Amniotic epithelial cell (primary cell): ENCODE measurements around a stretch of chr20.

GRCh38 chr20:49102207-49103425 lies 56.5 kb downstream of the CSE1L start:
- RRBS, result no CpG with 5 or more reads among the region's 16 CpGs

- RRBS, result 3% methylated on average over 7 of the region's 24 CpGs
Measured at GRCh38 chr20:49187120-49187767, 890 bp downstream of the STAU1 start.

- RRBS, result no CpG with 5 or more reads among the region's 7 CpGs
Measured at GRCh38 chr20:49245659-49246846, 26.8 kb downstream of the DDX27 start.

GRCh38 chr20:49282702-49282998 lies 4.8 kb upstream of the ZNFX1 start:
- RRBS, result no CpG with 5 or more reads among the region's 10 CpGs

- RRBS, result no CpG with 5 or more reads among the region's 19 CpGs
Measured at GRCh38 chr20:49282999-49283974, 5.4 kb upstream of the ZNFX1 start.

- RRBS, result no CpG with 5 or more reads among the region's 7 CpGs
Measured at GRCh38 chr20:49285327-49286351, 7.8 kb upstream of the ZNFX1 start.

GRCh38 chr20:49615523-49616241 lies 47.7 kb upstream of the PTGIS start:
- RRBS, result no CpG with 5 or more reads among the region's 15 CpGs

DNA sequence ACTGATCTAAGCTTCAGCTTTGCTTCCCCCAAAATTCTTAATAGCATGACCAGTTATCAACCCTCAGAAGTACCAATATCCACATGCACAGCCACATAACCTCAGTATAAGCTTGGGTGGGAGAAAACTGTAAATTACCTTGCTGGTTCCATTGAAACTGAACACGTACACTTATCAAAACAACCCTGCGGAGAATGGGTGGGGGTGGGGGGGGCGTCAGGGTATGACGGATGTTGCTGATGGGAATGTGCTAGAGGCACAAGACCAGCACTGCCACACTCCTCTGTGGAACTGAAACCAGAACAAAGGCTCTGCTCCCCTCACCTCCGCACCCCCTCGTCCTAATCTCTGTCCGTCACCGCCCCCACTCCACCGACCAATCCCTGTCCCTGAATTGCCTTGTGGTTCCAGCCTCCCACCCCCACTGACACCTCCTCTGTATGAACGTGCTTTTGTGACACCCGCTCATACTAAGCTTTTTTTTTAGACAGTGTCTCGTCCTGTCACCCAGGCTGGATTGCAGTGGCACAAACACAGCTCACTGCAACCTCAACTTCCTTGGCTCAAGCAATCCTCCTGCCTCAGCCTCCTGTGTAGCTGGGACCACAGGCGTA lies 45.2 kb downstream of the B4GALT5 start:
- RRBS, result no CpG with 5 or more reads among the region's 13 CpGs

DNA sequence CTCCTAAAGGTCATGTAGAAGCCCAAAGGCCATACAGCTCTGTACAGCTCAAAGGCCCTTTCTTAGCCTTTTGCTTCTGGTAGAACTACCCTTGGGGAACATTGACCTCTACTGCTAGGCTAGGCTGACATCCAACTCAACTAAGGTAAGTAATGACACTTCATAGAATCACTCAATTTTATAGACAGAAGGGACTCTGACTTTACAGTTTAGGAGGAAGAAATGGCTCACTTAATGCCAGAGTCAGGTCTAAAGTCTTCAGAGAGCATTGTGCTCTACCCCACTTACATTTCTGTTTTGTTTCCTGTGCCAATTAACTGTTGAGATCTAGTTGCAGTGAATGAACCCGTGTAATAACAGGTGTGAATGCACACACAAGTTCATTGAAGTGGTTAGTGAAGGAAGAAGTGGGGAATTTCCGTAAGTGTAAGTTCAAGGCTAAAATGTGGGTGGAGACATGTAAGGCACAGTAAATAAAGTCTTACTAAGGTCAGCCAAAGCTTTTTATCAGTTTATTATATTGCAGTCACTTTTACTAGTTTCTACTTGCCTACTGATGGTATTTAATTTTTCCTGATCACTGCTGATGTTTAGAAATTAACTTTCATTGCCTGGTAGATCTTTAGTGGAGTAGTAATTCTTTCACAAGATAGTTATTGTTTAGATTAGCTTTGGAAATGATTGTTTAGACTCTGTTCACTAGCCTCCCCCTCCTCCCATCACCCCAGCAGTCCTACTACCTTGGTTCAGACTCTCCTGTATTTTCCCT lies 10.9 kb downstream of the SLC9A8 start:
- RRBS, result no CpG with 5 or more reads among the region's 2 CpGs

DNA sequence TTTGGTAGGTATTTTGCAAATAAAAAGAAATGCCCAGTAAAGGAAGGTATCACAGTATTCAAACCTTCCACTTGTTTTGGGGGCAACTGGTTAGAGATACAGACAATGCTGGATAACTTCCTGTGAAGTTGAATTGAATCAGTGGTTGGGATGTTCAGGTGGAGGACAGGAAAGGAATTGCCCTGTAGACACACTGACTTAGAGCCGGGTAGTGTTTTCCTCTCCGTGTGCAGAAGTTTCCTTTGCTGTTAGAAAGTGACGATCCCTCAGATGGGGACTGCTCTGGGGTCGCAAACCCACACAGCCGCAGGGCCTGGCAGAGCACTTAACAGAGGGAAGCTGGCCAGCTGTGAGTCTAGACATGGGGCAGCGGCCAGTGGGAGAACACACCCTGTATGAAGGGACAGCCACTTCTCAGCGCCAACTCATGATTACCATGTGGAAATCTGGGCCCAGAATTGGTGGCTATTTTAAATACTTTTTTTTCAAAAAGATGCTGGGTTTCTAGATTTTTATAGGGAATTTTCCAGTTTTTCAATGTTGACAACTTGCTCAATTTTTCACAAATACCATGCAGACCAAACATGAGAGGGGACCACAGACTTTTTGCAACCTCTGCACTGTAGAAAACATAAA lies 39.3 kb downstream of the SLC9A8 start:
- RRBS, result no CpG with 5 or more reads among the region's 7 CpGs

DNA sequence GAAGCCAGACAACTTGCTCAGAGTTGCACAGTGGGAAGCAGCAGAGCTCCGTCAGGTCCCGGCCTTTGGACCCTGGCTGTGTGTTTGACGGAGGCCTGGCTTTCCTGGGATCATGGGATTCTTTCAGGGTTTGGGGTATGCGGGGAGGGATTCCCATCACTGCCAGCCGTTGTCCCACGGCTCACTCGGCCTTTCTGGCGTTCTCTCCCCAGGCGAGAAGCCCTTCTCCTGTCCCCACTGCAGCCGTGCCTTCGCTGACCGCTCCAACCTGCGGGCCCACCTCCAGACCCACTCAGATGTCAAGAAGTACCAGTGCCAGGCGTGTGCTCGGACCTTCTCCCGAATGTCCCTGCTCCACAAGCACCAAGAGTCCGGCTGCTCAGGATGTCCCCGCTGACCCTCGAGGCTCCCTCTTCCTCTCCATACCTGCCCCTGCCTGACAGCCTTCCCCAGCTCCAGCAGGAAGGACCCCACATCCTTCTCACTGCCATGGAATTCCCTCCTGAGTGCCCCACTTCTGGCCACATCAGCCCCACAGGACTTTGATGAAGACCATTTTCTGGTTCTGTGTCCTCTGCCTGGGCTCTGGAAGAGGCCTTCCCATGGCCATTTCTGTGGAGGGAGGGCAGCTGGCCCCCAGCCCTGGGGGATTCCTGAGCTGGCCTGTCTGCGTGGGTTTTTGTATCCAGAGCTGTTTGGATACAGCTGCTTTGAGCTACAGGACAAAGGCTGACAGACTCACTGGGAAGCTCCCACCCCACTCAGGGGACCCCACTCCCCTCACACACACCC lies 5.1 kb downstream of the SNAI1 start:
- RRBS, result no CpG with 5 or more reads among the region's 20 CpGs

GRCh38 chr20:50015793-50016391 lies 33.1 kb downstream of the SNAI1 start:
- RRBS, result no CpG with 5 or more reads among the region's 13 CpGs

DNA sequence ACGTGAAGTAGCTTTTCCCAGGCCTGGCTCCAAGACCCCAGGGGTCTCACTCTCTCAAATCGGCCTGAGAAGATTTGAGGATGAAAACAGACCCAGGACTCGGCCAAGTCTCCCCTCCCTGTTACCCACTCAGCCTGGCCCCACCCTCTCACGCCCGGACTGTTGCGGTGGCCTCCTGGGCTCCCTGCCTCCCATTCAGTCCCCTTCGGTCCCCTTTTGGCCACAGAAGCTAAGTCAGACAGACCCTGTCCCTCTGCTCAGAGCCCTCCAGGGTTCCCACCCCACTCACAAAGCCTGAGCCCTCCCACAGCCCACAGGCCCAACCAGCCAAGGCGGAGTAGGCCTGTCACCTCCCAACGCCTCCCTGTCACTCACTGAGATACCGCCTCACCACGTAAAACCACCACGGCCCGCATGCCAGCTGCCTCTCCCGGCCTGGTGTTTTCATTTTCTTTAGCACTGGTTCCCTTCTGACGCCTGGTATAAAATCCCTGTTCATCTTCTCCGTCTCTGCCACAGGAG lies 58.3 kb downstream of the SNAI1 start:
- RRBS, result no CpG with 5 or more reads among the region's 16 CpGs

DNA sequence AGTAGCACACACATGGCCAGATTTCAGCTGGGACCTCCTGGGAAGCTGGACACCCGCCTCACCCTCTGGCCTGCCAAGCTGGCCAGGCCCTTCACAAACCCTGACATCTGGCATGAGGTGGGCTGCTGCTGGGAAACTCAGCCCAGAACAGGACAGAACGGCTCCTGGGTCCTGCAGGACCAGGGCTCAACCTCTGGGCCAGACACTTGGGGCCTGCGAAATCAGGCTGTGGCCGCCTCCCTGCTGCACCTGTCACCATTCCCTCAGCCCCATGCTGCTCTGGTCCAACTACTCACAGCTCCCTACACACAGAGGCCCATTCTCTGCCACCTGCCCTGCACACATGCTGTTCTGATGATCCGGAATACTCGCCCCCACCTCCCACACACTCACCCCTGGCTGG lies 4.1 kb downstream of the PEDS1 start:
- RRBS, result 94% methylated on average over 2 of the region's 6 CpGs

DNA sequence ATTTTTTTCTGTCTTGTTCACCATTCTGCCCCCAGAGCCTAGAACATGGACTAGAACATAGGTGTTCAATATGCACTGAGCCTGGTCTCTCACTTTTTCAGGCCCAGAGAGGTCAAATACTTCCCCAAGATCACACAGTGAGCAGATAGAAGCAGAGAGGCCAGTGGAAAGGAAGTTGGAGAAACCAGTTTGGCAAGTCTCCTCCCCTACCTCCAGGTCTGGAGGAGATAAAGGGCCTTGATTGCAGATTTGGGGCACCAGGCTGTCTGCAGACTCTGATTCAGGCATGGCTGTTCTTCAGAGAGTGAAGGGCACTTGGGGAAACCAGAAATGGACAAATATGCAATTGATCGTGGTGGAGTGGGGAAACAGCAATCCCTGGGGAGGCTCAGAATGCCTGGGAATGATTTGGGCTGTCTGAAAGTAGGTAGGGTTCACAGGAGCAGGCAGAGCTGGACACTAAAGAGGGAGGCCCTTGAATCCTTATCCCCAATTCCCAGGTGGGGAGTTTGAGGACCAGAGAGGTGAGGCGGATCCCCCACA lies 2.5 kb downstream of the PEDS1 start:
- RRBS, result no CpG with 5 or more reads among the region's 2 CpGs

DNA sequence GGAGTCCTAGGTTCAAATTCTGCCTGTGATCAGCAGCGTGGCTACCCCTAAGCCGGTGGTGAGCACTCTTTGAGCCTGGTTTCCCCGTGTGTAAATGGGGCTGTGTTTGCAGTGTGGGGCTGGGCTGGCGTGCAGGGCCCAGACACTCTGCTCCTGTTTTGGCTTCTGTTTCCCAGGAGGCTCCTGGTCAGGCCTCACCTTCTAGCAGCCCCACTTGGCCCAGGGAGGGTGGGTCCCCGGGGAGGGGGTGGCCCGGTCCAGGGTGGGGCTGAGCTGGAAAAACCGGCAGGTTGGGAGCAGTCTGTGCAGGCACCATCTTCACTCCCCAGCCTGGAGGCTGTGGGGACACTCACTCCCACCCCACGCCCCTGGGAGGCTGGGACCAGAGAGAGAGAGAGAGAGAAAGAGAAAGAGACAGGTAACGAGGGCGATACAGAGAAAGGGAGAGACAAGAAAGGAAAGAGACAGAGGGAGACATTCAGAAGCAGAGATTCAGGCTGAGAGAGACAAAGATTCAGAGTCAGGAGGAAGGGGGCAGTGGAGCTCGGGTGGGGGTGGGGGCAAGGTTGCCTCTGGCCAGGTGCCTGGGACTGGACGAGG lies 25.4 kb downstream of the CEBPB start:
- RRBS, result no CpG with 5 or more reads among the region's 12 CpGs

GRCh38 chr20:50245342-50246043 lies 54.9 kb downstream of the CEBPB start:
- RRBS, result no CpG with 5 or more reads among the region's 8 CpGs

DNA sequence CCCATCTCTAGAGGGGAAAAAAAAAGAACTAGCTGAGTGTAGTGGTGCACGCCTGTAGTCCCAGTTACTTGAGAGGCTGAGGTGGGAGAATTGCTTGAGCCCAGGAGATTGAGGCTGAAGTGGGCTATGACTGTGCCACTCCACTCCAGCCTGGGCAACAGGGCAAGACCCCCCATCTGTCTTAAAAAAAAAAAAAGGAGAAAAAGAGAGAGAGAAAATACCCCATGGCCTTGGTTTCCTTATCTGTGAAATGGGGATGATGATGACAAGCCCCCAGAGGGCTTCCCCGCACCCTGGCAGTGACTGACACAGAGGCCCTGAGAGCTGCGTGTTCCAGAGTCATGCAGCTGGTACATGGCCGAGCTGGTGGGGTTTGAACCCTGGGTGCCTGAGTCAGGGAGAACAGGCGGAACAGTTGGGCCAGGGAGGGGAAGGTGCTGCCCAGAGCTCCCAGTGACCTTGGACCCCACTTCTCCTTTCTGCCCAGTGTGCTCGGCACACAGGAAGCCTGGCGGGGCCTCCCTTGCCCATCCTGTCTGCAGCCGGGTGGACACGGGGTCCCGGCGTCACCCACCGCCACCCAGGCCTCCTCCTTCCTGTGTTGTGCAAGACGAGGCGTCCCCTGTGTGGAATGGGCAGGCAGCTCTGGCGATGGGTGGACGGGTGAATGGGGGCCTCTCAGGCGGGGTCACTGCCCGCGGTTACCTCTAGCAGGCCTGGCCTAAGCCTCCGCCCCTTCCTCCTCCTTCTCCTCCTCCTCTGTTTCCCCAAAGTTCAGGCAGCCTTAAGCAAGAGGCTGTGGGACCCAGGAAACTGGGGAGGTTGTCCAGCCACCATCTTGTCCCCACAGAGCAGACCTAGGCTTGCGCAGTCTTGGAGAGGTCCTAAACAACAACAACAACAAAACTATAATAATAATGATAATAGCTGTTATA lies 84.2 kb downstream of the CEBPB start:
- RRBS, result no CpG with 5 or more reads among the region's 21 CpGs

GRCh38 chr20:50308256-50308550 lies 117.6 kb downstream of the CEBPB start:
- RRBS, result no CpG with 5 or more reads among the region's 2 CpGs

DNA sequence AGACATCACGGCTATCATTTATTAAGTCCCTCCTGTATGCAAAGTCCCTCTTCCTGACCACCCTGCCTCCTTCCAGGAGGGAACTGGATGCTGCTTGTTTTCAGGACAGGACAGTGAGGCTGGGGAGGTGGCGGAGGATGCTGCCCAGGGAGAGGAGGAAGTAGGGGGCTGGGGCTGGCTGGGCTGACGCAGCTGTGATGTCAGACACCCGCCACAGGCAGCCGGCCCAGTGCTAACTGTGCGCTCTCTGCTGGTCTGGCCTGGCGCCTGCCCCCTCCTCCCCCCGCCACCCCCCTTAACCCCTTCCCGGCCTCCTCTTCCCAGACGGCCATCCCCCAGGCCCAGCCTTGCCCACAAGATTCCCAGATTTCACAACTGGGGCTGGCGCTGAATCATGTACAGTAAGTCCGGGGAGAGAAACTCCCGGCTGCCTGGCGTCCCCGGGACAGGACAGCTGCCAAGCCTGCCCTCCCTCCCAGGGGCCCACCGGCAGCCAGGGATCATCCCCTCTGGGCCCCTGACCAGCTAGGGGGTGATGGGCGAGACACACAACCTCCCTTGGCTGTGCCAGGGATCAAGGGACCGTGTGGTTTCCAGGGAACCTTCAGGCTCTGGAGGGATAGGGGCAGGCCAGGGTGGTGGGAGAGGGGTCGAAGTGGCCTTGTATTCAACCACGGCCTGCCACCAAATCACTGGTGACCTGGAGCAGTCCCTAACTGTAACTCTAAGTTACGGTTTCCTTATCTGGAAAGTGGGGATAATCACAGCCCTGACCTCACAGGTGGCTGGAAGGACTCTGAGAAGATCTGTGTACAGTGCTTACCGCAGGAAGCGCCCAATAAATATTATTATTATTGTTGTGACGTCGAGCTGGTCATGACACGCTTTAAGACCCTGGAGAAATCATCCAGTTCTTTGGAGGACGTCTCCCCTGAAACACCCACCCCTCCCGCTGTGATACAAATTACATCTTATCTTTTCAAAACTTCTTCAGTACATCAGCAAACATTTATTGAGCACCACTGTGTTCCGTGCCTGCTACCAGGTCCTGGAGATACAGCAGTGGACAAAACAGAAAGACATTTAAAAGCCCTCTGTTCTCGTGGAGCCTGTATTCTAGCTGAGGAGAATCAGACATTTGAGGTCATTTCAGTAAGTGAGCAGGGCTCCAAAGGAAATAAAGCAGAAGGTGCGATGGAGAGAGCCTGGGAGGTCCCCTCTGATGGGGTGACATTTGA lies 118.3 kb downstream of the CEBPB start:
- RRBS, result 2% methylated on average over 8 of the region's 31 CpGs